Placental pericyte (primary cell): ENCODE results near the gene TNNT2.

DNA sequence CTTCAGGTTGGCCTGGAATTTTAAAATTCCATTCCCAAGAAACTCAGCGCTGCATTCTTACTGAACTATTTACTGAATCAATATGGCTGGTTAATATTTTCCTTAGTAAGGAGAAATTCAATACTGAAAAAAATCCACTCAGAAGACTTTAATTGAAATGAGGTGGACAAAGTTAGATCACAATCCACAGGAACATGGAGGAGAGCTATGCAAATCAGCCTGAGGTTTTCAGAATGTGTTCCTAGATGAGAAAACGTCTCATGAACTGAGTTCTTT lies 578.8 kb upstream of the NR5A2 start:
- CAGE, long polyA plus RNA = no peak

DNA sequence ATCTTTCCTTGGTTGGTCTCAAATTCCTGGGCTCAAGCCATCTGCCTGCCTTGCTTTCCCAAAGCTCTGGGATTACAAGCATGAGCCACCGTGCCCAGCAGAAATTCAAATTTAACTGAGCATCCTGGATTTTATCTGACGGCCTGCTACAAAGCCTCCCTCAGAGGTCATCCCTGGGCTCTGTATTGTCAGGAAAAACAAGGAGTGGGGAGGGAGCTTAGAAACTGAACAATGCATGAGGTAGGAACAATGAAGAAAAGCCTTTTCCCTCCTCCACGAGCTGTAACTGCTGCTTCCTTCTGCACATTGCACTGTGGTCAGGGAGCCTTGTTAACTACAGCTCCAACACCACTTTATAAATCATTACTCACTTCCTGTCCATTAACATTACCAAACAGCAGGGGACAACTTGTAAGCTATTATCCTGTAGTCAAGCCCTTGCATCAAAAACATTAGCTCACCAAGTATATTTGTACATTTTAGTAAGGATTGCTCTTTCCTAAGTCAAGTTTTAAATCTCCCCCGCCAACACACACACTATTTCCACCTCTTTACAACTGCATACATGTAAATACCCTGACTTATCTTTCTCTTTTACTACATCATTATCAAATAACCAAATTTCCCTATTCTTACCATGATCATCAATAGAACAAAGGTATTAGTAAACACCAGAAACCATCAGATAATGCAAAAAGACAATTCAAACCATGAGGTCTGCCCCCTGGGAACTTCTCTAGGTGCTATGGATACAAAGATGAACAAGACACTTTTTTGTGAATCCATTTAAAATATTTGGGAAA lies 335.9 kb upstream of the NR5A2 start:
- CAGE, long polyA plus RNA = no peak

DNA sequence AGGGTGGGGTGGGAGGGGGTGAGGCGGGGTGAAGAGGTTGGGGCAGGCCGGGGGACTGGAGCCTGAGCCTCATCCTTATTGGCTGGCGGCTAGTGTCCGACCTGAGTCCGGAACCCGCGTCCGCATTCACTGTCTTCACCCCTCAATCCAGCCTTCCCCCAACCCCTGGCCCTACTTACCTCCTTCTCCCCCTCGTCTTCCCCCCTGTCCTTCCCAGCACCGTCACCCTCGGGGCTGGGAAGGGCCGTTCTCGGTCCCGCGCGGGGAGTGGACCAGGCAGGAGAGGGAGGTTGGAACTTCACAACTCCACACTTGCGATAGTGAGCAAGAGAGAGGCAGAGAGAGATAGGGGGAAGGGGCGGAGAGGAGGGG lies 11.3 kb downstream of the NR5A2 start:
- CAGE, long polyA plus RNA = no peak

- CAGE, long polyA plus RNA = no peak
These were observed 15.6 kb downstream of the NR5A2 start for GRCh38 chr1:200043101-200043421.

DNA sequence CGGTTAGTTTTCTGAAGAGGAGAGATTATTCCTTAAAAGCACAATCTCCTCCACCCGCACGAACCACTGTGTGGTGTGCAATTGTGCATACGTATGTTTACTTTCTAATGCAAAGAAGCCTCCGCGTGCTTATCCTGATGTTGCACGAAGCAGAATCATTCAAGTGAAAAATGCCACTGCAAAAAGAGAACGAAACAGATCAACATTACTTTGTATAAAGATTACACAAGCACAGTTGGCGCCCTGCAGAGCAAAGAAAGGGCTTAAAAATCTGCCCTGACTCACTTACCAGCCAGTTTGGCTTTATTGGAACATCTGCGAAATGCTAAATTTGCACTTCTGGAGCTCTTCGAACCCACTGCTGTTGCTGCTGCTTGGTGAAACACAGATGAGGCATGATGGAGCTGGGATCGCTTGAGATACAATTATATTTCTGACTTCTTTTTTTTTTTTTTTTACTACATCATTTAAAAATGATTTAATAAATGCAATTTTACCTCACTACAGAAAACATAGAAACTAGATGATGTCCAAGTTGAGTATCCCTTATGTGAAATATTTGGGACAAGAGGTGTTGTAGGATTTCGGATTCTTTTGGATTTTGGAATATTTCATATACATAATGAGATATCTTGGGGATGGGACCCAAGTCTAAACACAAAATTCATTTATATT lies 166.6 kb downstream of the ZNF281 start:
- CAGE, long polyA plus RNA = no peak

GRCh38 chr1:200275405-200275965 lies 134.4 kb downstream of the ZNF281 start:
- CAGE, long polyA plus RNA = no peak

- CAGE, long polyA plus RNA = no peak
These were observed 113.6 kb downstream of the ZNF281 start for GRCh38 chr1:200296140-200296704.

DNA sequence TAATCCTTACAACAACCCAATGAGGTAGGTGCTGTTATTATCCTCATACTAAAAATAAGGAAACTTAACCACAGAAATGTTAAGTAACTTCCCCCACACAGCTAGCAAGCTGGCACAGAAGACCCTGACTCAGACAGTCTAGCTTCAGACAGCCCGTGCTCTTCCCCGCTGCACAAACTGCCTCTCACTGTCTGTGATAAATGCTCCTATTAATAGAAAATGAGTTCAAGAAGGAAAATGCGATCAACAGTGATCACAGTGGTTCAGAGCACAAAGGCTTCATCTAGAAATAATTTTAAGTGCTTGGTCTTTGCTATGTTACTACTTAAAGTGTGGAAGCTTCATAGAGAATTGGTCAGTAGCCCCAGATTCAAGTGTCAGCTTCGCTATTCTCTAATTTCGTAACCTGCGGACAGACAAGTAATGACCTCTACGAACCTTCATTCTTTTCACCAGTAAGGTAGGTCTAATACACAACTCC lies 41.6 kb downstream of the ZNF281 start:
- CAGE, long polyA plus RNA = no peak

- CAGE, long polyA plus RNA = no peak
These were observed 22.0 kb downstream of the CAMSAP2 start for GRCh38 chr1:200760729-200761149.

DNA sequence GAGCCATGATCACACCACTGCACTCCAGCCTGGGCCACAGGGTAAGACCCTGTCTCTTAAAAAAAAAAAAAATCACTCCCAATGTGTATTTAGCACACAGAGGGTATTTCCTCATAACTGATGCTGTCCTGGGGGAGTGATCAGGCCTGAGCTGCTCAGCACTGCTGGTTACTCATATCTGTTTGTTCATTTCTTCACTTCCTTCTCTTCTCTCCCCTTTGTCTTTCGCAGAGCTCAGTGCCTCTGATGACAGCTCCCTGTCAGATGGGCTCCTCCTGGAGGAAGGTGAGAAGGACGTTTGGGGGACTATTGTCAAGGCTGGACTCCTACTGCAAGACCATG lies 12.9 kb downstream of the INAVA start:
- CAGE, long polyA plus RNA = no peak

GRCh38 chr1:200996089-200996488 lies 27.4 kb downstream of the KIF21B start:
- CAGE, long polyA plus RNA = no peak

GRCh38 chr1:201019057-201019870 lies 4.2 kb downstream of the KIF21B start:
- CAGE, long polyA plus RNA = no peak

GRCh38 chr1:201114879-201115331 lies 2.7 kb upstream of the CACNA1S start:
- CAGE, long polyA plus RNA = no peak

- CAGE, long polyA plus RNA = no peak
These were observed 12.6 kb downstream of the PKP1 start for GRCh38 chr1:201295684-201296447.

DNA sequence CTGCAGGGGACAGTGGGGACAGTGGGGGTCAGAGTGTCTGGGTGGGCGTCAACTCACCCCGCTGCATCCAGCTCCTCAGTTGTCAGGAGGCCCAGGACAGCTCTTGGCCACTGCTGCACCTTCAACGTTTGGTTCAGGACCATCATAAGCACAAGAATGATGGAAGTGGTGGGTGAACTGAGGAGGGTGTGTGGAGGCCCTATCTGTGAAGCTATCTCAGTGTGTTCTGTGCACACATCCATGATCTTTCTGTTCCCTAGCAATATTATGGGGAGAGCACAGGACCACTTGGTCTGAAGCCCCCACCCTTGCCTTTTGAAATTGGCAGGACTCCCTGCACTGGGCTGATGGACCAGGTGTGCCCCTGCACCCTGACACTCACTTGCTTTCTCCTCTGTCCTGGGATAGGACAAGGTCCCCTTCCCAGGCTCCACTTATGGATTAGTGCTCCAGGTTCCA lies 21.6 kb downstream of the TNNT2 start:
- CAGE, long polyA plus RNA = no peak

- CAGE, long polyA plus RNA = no peak
These were observed 20.1 kb downstream of the TNNT2 start for GRCh38 chr1:201357154-201357963.

- CAGE, long polyA plus RNA = no peak
These were observed 8.3 kb downstream of the TNNT2 start for GRCh38 chr1:201368971-201369755.

DNA sequence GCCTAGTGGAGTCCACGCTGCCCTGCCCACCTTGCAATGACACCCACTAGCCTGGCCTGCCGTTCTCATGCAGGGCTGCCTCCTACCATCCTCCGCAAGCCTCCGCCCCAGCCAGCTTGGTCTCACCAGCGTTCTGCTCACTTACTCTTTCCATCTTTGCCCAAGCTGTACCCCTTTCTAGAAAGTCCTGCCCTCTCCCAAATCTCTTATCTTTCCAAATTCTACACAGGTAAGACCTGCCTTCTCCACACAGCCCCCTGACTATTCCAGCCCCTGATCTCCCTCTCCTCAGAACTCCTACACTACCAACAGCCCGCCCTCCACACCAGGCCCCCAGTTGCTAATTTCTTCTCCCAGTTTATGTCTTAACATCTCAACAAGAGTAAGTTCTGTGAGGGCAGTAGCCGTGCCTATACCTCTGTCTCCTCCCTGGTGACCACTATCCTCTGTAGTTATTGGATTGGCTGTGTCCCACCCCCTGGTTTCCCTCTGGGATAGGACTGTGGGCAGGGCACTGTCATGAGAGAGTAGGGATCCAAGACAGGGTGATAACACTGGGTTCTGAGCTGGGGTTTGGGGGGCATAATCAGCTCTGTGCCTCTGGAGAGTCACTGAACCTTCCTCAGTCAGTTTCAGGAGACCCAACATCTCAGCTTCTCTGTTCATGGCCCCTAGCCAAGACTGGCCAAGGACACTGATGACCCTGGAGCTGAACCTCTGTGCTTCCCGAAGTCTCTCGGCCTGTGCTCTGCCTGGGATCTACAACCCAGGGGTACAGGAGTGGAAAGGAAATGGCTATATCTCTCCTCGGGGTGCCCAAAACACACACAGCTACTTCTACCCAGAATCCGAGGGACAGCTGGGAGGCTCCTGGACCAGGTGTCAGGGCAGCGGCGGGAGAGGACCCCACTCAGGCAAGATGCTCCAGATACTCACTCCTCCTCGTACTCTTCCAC lies 4.9 kb downstream of the TNNT2 start:
- CAGE, long polyA plus RNA = no peak

DNA sequence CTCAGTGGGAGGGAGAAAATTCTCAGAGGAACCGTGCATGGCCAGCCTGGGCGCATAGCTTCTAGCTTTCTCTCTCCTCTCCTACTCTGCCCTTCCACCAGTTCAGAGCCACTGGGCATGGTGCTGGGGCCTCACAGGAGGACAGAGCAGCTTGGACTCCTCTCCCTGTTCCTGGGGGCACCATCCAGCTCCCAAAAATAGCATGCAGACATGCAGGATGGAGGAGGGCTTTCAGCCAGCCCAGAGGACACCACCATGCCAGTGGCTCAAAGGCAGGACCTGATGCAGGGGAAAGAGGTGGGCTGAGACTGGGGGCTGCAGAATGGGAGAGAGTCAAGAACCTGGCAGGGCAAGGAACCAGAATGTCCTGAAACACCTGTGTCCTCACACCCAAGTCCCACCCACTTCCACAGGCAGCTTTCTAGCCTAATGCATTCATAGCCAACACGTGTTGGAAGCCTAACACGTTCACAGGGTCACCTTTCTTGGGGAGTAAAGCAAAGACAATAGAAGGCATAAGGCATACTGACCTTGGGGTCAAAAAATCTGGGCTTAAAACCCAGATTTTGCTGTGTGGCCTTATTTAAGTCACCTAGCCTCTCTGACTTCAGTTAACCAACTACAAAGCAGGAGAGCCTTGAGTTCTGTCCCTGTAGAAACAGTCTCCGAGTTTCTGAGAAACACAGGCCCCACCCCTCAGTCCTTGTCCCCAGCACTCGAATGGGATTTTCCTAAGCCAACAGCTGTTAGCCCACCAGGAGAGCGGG lies 1.6 kb downstream of the TNNT2 start:
- CAGE, long polyA plus RNA = no peak

DNA sequence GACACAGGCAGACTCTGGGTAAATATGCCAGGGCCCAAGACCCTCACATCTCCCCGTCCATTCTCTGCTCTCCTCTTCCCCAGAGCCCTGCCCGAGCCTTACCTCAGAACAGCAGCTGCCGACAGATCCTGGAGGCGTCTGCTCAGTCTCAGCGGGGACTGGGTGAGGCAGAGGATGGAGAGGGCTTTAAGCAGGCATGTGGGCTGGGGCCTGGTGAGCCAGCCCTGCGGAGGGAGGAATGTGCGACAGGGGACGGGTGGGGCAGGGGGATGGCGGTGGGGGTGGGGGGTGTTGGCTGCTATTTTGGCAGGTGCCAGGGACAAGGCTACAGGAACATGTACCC lies at the start of gene TNNT2:
Gene TNNT2 (minus strand): TSS at position 160 of the 343 bp plus-strand sequence.
- CAGE, long polyA plus RNA = no peak